ENCODE data around the genes SPANXN5, KANTR, HSD17B10, PHF8 and TSR2.

- RRBS, 2 experiments = no CpG with 5 or more reads among the region's 2 CpGs
Measured at GRCh38 chrX:50117577-50117990, 83.2 kb downstream of the AKAP4 start.

DNA sequence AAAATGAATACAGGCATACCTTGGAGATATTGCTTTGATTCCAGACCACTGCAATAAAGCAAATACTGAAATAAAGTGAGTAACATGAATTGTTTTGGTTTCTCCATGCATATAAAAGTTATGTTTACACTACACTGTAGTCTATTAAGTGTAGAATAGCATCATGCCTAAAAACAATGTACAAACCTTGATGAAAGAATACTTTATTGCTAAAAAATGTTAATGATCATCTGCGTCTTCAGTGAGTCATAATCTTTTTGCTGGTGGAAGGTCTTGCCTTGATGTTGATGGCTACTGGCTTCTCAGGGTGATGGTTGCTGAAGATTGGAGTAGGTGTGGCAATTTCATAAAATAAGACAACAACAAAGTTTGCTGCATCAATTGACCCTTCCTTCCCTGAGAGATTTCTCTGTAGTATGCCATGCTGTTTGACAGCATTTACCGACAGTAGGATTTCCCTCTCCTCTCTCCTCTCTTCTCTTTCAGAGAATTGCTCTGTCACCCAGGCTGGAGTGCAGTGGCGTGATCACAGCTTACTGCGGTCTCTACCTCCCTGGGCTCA, 145.1 kb downstream of the SHROOM4 start:
- RRBS, 2 experiments = no CpG with 5 or more reads among the region's 4 CpGs

DNA sequence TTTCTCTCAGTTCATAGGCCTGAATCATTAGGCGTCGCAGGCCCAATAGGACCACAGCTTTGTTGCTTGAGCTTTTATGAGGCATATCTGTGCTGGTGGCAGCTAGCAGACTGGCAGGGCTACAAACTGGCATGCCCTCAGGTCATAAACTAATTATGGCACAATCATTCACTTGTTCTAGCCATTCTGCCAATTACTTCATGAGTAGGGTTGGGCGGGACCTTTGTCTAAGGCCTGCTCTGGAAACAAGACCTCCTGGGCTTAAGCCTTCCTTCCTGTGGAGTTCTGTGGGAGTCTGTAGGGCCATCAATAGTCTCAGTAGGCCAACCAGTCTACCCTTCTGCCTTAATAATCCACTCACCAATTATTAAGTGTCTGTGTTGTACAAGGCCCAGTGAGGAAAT, 44.6 kb downstream of the SHROOM4 start:
- RRBS, 2 experiments = no CpG with 5 or more reads among the region's 3 CpGs

DNA sequence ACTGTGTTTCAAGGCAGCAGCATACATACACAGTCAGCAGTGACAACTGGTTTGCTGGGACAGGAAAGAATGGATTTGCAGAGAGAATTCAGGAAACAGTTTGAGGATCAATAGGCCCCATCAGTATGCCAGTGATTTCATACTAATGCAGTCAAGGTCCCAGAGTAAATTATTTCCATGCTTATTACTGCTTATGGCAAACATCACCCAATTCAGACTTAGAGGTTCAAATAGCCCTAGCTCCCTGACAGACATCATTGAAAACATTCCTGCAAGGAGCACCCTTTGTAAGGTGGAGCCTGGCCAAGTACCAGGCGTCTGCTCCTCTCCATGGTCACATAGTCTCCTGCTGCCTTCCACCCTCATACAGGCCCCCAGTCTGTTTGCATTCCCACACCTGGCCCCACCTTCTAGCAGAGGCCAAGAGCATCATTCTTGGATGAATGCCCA, 43.5 kb downstream of the SHROOM4 start:
- RRBS, 2 experiments = no CpG with 5 or more reads among the region's 1 CpG

DNA sequence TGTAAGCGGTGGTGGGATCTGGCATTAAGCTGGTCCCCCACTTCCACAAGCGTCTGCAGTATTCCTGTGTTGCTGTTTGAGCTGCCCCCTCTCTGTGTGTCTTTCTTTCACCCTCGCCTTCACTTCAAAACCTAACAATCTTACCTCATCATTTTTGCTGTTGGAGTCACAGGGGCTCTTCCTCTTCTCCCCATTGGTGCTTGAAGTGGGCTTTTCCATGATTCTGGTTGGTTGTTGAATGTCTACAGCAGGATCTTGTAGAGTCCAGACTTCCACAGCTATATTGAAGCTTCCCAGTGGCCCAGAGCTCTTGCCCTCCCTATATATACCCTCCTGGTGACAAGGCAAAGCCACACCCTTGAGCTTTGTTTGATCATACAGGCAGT, at the start of gene SPANXN5:
Gene SPANXN5 (minus strand): TSS at position 298 of the 386 bp plus-strand sequence.
- RRBS, 2 experiments = no CpG with 5 or more reads among the region's 3 CpGs

DNA sequence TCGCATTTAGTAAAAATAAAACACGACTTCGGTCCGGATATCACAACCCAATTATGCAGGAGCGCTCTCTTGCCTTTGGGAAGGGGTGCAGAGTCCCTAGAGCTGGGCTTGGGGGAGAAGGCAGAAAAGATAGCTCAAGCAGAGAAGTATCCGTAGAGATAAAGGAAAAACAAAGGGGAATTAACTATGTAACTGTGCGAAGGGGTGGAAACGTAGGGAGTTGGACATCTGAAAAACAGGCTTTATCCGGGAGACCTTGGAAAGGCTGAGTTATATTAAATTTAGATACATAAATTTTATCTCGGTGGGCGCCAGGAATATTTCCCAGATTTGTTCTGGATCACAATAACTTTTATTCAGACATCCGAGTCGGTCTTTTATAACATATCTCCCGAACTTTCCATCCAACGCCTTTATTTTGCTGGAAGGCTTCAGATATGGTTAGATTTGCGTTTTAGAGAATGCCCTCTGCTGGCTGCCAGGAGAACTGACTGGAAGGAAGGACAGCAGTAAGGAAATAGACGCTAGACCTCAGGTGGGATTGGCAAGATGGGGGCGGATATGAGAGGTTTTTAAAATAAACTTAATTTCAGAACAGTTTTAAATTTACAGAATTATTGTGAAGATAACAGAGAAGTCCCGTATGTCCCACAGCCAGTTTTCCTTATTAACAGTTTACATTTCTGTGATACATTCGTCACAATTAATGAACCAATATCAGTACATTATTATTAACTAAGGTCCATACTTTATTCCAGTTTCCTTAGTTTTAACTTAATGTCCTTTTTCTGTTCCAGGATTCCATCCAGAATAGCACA, 4.8 kb upstream of the KANTR start:
- RRBS, 2 experiments = no CpG with 5 or more reads among the region's 20 CpGs

- RRBS, 2 experiments = under 1 to 1% methylated on average over 6 of the region's 74 CpGs
Measured at GRCh38 chrX:53093530-53094742, at the start of gene KANTR. Gene KANTR (plus strand): TSS chrX:53094142.

DNA sequence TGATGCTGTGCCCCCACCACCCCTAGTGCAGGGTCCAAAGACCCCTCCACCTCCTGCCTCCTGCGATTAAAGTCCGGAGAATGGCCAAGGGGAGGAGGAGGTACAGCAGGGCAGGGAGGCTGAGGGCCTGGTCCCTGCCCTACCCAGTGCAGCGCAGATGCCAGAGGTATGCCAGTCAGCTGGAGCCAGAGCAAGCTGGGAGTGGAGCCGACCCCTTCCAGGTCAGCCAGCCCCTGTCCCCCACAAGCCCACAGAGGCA, 40.6 kb downstream of the IQSEC2 start:
- RRBS, 2 experiments = no CpG with 5 or more reads among the region's 4 CpGs

DNA sequence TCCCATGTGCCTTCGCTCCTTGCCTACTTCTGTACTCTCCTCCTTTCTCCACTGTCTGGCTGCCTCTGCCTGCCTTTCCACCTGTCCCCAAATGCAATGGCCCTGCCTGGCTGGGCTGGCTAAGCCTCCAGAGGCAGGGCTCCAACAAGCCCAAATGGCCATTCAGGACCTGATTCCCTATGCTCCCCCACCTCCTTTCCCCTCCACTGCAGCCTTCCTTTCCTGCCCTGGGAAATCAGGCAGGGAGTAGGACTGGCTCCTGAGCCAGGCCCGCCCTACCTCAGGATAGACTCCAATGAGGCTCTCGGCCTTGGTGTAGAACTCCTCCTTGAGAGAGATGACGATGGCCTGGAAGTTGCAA, 42.1 kb downstream of the SMC1A start:
- RRBS, 2 experiments = no CpG with 5 or more reads among the region's 4 CpGs

DNA sequence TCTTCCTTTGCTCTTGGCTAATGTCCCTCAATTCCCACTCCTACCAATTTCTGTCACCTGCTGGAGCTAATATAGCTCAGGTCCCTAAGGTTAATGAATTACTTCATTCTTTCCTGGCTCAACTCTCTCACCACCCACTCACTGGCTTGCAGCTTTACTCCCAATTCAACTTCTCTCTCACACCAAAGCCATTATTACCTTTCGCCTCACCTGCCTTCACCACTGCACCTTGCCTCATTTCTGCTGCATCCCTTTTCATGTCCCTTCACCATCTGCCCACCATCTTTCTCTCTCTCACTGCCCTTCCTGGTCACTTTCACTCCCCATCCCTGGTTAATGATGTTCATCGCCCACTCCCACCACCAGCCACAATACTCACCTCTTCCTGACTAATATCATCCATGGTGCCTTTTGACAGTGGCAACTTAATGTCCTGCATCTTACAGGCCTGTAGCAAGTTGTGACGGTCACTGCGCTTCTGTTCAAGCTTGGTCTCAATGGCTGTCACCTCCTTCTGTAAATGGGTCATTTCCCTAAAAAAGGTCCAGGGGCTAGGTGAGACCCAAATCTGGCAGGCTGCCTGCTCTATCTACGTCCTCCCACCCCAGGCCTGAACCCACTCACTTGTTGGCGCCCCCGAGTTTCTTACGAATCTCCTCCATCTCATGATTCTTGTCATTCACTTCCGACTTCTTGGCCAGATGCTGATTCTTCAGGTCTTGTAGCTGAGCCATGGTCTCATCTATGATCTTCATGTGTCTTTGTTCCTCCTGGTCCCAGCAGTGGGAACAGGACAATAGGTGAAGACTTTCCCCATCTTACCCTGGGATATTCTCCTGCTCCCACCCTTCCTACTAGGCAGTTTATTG, 26.4 kb downstream of the SMC1A start:
- RRBS, 2 experiments = no CpG with 5 or more reads among the region's 9 CpGs

DNA sequence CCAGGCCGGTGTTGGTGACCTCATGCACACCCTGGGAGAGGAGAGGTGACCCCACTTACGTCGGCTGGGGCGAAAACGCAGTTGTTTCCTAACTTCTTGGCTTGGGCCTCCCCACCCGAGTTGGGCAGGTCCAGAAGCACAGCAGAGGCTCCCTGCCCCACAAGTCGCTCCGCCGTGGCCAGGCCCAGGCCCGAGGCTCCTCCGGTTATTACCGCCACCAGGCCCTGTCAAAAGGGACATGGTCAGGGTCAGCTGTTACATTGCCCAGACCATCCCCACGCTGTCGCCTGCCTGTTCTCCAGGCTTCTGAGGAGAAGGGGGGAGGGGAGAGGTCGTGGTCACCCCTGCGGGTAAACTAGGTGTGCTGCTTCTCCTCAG, 518 bp downstream of the HSD17B10 start:
- RRBS, 2 experiments = no CpG with 5 or more reads among the region's 16 CpGs

GRCh38 chrX:53434049-53434949, at the start of gene HSD17B10:
Gene HSD17B10 (minus strand): TSS chrX:53434370.
- RRBS, 2 experiments = under 1 to 2% methylated on average over 11 of the region's 51 CpGs

GRCh38 chrX:53440091-53441309, 6.3 kb upstream of the HSD17B10 start:
- RRBS, 2 experiments = 61 to 84% methylated on average over 4 to 10 of the region's 41 CpGs

DNA sequence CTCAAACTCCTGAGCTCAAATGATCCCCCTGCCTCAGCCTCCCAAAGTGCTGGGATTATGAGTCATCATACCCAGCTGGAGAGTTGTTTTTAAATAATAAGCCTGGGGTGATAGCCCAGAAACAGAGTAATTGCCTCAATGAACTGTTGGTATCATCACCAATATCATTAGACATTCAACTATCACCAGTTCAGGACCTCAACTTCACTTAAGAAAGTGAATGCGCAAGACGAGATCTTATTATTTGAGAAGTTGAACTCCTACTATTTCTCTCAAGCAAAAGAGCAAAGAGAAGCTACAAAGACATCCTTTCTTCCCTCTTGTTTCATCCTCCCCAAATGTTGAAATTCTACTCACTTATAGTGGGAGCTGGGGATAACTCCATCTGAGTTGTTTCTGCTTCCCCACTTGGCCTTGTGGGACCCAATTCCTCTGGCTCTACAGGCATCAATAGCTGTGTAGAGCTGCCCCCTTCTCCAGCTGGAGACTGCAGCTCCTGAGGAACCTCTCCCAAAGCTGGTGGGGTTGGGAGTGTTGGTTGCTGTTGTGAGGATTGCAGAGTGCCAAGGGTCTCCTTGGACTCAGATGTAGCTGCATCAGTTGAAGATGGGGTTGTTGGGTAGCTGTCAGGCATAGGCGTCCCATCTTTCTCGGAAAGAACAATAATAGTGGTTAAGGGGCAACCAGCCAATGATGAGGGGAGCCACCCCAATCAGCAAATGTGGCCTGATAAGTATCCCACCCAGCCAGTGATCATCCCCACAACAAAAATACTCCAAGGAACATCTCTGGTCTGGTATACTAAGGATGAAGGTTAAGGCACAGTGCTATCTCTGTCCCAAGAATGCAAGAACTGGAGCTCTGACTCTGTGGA, 120.3 kb upstream of the HSD17B10 start:
- RRBS, 2 experiments = no CpG with 5 or more reads among the region's 4 CpGs

DNA sequence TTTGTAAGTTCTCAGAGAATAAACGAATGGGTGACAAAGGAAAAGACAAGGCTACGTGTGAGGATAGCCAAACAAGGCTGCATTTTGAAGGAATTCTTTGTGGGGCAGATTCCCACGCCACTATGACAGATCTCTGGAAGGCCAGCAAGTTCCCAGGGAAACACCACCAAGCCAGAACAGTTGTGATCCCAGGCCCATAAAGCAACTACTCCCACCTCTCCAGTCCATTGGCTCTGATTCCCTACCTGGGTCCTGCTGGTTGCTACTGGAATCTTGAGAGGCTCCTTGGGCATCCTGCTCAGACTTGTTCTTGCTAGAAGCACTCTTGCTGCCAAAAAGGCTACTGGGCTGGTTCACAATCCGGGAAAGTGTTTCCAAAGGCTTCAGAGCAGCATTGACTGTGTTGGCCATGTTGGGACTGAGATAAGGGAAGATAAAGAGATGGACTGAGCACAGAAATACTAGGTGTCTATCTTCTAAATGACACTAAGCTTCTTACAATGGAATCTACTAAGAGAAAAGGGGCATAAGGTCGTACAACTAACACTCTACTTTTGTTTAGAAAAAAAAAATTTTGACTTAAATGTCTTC, 121.6 kb downstream of the HUWE1 start:
- RRBS, 2 experiments = no CpG with 5 or more reads among the region's 5 CpGs

DNA sequence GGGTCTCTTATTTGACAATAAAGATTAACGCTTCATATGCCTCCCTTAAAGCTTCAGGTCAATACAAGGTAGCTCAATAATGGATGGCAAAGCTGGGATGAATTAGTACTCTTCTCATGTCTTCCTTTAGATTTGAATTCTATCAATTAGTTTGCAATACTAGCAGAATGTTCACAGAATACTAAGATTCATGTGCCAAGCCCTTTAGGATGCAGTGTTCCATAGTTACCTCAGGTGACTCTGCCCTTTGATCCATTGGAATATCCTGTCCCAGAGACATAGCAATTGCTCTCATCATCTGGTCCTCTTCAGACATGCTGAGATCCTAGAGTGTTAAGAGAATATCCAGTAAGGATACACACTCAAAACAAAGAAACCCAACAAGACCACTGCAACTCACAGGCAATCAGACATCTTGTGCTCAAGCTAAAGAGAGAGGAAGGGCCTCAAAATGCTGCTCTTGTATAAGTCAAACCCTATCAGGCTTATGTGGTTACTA, 96.3 kb downstream of the HUWE1 start:
- RRBS, 2 experiments = no CpG with 5 or more reads among the region's 1 CpG

DNA sequence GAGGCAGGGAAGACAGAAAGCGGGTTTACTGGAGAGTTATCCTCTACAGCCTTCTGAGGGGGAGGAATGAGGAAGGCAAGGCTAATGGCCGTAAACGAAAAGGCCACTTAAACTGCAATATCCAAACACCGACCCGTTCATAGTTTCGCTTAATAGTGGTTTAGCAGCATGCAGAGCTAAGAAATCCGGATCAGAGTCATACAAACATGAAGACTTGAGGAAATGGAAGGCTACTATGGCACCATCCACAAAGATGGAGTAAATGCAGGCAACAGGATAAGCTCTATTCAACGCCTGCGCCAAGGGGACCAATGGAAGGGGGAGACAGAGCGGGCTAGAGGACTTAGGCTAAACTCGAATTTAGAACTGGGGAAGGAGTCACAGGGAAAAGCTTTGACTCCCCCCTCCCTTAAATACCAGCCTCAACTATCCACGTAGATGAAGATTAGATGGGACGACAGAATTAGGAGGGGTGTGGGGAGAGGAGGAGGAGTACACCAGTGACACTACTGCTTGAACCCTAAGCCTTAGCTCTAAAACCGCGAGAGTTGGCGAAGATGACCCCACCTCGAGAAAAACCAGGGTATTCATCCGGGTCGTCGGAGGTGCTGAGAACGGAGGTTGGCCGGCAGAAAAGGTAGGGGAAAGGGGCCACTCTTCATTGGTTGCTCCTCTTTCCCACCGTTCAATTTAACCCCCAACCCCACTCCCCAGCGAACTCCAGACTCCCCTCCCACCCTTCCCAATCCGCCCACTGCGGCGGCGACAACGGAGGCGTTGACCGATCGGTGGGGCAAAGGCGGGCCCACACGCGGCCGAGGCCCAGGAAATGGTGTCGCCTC, 3.5 kb downstream of the HUWE1 start:
- RRBS, 2 experiments = no CpG with 5 or more reads among the region's 37 CpGs

DNA sequence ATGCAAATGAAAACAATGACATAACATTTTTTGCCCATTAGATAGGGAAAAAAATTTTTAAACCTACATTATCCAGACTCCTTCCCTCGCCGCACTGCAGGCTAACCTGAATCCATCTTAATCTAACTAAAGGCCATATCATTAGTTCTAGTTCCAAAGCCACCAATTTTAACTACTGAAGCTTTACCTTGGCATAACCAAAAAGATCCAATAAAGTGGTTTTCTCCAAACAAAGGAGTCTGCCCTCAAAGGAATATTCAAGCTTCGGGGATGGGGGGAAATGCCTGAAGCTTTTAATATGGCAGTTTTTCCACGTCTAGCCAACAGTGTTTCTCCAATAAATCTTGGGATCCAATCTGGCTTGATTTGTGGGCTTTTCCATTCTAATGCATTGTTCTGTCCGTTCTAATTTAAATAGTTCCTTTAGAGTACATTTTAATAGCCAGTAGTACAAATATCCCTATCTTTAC, 1.8 kb downstream of the HUWE1 start:
- RRBS, 2 experiments = no CpG with 5 or more reads among the region's 5 CpGs

GRCh38 chrX:54043745-54044568, at the start of gene PHF8:
Gene PHF8 (minus strand): TSS chrX:54044473.
- RRBS, 2 experiments = under 1 to 1% methylated on average over 23 of the region's 85 CpGs

DNA sequence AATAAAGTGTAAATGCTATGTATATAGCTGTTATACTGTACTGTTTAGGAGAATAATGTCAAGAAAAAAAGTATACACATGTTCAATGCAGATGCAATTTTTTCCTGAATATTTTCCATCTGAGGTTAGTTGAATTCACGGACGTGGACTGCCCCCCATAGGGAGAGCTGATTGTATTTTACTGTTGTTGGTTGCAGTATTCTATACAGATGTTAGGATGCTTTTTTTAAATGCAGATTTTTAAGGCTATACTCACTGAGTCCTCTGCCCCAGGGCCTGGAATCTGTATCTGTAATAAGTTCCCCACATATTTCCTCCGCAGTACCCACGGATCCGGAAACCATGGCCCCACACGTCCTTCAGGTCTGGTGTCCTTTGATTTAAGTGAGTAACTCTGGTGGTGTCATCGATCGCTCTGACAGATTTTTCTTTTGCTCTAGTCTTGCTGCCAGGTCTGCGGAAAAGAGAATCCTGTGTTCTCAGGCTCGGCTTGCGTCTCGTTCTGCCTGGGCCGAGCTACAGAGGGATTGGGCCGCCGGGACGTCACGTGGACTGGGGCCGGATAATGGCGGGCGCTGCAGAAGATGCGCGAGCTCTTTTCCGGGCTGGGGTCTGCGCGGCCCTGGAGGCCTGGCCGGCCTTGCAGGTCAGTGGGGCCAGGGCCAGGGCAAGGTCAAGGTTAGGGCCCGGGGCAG, at the start of gene TSR2:
Gene TSR2 (plus strand): TSS at position 548 of the 695 bp plus-strand sequence.
- RRBS, 2 experiments = 4 to 7% methylated on average over 2 of the region's 27 CpGs

Measured in LNCaP clone FGC (cell line).